Thoracic aorta endothelial cell (primary cell): Measurements from ENCODE around the genes HSP90B1, EID3 and CHST11.

- CAGE, long polyA plus RNA: no peak
Observed at GRCh38 chr12:103800307-103800756, 40.7 kb downstream of the NT5DC3 start.

DNA sequence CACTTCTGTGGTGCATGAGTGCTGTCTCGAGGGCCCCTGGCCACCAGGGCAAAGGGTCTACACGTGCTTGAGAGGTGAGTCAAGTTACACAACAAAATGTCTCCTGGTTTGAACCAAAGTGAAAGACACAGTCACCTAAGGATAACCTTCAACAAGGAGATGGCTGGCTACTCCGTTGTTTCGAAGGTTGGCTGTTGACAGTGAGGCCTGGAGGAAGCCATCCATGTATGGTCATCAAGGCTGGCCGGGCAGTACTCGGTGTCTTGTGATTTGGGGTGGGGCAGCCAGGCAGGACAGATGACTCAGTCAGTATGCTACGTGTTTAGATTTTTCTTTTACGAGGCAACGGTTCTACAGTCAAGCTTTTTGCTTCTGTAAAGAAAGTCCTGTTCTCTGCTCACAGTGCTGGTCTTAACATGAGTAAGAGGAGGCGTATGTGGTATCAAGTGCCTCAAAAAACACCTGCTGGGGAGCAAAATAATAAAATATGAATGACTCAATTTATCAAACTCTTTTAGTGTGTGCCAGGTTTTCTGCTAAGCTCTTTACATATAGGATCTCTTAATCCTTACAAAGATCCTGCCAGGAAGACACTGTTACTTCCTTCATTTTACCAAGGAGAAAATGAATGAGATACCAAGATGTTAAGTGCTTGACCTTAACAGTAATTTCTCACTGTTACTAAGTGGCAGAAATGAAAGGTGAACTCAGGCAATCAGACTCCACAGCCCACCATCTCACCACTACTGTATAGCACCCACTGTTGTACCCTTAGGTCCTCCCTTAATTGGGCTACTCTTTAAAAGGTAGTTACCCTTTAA is 18.2 kb upstream of the NT5DC3 start:
- CAGE, long polyA plus RNA: no peak

DNA sequence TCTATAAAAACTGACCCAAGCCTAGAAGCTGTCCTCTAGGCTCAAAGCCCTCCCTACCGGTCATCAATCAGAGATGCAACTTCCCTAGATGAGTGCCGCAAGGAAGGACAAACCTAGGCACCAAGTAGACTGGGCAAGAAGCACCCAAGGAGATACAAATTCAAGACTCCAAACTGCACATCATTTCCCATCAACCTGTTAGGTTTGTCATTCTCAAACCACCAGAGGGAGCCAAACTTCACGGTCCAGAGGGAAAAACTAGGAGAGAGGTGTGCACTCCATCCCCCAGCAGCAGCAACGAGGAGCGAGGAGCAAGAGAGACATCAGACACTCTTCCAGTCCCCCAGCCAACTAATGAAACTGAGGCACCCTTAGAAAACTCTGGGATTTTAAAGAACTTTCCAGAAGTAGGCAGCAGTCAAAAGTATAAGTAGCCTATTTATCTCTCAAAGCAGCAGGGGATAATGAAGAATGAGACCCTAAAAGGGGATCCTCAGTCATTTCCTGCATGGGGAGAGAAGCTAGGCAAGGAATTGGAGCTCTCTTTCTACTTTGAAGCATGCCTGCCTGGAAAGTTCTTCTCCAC is 37.0 kb upstream of the NT5DC3 start:
- CAGE, long polyA plus RNA: no peak

DNA sequence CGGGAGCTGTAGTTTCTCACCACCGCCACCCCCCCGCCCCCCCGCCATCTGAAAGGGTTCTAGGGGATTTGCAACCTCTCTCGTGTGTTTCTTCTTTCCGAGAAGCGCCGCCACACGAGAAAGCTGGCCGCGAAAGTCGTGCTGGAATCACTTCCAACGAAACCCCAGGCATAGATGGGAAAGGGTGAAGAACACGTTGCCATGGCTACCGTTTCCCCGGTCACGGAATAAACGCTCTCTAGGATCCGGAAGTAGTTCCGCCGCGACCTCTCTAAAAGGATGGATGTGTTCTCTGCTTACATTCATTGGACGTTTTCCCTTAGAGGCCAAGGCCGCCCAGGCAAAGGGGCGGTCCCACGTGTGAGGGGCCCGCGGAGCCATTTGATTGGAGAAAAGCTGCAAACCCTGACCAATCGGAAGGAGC is 391 bp upstream of the HSP90B1 start:
- CAGE, long polyA plus RNA: no peak

GRCh38 chr12:103930231-103931389 is at the start of gene HSP90B1:
HSP90B1 (plus strand) TSS chr12:103930410.
- CAGE, long polyA plus RNA: no peak

DNA sequence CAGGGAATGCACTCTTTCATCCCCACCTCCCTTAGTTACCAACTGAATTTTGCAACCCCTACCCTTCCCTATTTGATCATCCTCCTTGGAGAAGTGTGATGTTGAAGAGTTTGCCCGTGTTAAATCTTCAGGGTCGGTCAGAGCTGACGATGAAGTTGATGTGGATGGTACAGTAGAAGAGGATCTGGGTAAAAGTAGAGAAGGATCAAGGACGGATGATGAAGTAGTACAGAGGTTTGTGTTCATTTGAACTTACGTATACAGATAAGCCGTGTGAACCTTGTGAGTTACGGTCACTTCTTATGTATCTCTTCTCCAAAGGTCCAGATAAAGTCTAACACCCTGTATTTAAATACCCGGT is 1.2 kb downstream of the HSP90B1 start:
- CAGE, long polyA plus RNA: no peak

- CAGE, long polyA plus RNA: no peak
Observed at GRCh38 chr12:103942964-103943431, 12.8 kb downstream of the HSP90B1 start.

GRCh38 chr12:103997445-103997880 is 31.8 kb downstream of the TDG start:
- CAGE, long polyA plus RNA: no peak

GRCh38 chr12:104114542-104115311 is 23.3 kb downstream of the NFYB start:
- CAGE, long polyA plus RNA: no peak

GRCh38 chr12:104137037-104137465 is 959 bp downstream of the NFYB start:
- CAGE, long polyA plus RNA: no peak

GRCh38 chr12:104286459-104287568 is 16.7 kb upstream of the EID3 start:
- CAGE, long polyA plus RNA: no peak

GRCh38 chr12:104303301-104304593 is at the start of gene EID3:
EID3 (plus strand) TSS chr12:104303739.
- CAGE, long polyA plus RNA: no peak

DNA sequence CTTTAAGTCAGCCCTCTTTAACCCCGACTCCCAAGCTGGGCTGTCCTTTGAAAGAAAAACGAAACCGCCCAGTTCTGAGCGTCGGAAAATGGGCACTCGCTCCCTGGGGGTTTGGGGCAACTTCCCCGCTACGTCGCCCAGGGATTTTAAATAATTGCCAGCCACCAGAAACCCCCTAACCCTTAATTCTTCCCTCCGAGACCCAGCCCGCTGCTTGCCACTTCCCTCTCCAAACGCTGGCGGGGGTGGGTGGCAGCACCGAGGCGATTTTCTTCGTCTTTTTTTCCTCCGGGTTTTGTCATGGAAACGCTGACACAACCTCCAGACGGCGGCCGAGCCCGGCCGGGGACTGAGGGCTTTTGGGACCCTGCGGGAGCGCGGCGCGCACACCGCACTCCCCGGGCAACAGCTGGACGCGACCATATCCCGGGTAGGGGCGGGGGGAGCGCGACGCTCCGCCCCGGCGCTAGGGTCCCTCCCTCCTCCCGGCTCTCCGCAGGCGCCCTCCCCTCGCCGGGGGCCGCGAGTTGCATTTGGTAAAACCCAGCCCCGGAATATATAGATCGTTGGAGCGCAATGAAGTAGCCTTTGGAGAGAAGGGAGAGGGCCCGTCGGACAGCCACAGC is at the start of gene CHST11:
Gene CHST11 (plus strand): TSS at position 532 of the 626 bp plus-strand sequence.
- CAGE, long polyA plus RNA: no peak

DNA sequence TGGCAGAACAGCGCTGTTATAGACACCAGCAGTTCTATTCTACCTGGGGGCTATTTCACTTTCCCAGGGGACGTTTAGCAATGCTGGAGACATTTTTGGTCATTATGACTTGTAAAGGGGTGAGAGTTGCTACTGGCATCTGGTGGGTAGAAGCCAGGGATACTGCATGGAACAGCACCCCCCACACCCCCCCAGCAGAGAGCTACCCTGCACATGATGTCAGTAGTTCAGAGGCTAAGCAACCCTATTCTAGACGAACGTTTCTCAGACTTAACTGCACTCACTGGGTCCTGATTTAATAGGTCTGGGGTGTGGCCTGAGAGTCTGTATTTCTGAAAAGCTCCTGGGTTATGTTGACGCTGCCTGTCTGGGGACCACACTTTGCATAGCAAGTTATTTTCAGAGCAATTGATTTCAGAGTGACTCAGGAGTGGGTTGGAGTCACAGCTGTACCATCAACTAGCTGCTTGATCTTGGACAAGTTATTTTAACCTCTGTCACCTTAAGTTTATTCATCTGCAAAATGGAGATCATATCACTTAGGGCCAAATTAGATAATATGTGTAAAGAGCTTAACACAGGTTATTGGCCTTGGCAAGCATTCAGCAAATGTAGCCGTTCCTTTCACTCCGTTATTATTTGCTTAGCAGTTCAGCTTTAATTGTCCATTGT is 48.5 kb downstream of the CHST11 start:
- CAGE, long polyA plus RNA: no peak

DNA sequence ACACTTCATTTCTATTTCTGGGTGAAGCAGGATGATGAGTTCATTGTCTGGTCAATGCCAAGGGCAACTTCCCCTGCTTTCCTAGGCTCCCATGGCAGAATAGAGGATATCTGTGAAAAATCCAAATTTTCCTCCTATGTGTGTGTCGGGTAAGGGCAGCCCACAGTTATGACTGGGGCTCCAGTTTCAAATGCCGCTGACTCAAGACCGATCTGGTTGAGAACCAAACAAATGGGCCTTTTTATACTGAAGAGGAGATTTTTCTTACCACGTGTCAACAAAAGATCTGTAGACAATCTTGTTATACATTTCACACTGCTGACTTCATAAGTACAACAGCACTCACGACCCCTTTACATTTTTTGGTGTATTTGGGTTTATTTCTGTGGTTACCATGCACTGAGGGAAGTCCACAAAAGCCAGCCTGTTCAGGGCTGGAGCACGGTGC is 120.9 kb downstream of the CHST11 start:
- CAGE, long polyA plus RNA: no peak

- CAGE, long polyA plus RNA: no peak
Observed at GRCh38 chr12:104596992-104597321, 140.2 kb downstream of the CHST11 start.

DNA sequence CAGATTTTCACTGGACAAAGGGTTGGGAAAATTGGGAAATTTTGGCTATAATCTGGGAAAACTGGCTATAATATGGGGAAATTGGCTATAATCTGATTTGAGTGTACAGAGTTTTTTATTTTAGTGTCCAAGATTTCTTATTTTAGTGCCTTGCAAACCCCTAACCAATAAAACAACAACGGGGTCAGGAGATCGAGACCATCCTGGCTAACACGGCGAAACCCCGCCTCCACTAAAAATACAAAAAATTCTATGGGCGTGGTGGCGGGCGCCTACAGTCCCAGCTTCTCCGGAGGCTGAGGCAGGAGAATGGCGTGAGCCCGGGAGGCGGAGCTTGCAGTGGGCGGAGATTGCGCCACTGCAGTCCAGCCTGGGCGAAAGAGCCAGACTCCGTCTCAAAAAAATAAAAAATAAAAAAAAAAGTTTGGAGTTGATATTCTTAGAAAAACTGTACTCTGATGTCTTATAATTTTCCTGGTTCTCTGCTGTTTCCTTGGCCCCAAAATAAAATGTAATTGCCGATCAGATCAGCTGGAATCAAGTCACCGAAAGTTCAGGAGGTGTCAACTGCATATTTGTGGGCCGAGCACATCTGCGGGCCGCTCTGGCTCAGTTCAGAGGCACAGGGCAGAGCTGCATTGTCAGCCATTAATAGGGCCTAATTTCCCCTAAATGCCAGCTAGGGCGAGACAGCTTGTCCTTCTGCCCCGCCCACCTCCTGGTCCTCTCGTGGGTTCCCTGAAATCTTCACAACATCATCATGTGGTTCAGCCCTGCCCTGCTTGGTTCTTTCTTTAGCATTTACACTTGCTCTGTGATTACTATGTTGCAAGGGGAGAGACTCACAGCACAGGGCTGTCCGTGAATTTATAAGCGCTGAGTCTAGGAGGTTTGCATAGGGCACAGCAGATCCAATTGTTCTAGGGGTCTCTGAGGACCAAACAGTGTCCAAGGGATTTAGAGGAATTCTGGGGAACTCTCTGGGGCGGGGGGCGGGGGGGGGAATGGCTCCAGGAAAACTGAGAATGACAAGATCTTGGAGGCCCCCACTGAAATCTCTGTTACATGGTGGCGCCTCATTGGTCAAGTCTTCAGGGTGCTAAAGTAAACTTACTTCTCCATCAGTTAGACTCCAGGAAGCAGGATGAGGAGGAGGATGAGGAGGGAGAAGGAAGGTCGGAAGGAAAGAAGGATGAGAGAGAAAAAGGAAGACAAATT is 148.8 kb downstream of the CHST11 start:
- CAGE, long polyA plus RNA: no peak

GRCh38 chr12:104649276-104650466 is 192.9 kb downstream of the CHST11 start:
- CAGE, long polyA plus RNA: no peak

GRCh38 chr12:104710018-104710447 is 248.1 kb downstream of the SLC41A2 start:
- CAGE, long polyA plus RNA: no peak

DNA sequence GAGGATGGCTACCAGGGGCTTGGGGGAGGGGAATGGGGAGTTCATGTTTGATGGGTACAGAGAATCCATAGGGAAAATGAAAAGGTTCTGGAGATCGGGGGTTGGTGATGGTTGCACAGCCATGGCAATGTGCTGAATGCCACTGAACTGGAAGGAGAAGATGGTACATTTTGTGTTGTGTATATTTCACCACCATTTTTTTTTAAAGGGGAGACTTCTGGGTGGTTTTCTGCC is 233.9 kb downstream of the SLC41A2 start:
- CAGE, long polyA plus RNA: no peak